Right cardiac atrium (tissue), 1 donor: ENCODE measurements around a stretch of chr21.

- PRO-cap = no peak
Observed at GRCh38 chr21:41633983-41634938, 126.3 kb upstream of the TMPRSS2 start.

DNA sequence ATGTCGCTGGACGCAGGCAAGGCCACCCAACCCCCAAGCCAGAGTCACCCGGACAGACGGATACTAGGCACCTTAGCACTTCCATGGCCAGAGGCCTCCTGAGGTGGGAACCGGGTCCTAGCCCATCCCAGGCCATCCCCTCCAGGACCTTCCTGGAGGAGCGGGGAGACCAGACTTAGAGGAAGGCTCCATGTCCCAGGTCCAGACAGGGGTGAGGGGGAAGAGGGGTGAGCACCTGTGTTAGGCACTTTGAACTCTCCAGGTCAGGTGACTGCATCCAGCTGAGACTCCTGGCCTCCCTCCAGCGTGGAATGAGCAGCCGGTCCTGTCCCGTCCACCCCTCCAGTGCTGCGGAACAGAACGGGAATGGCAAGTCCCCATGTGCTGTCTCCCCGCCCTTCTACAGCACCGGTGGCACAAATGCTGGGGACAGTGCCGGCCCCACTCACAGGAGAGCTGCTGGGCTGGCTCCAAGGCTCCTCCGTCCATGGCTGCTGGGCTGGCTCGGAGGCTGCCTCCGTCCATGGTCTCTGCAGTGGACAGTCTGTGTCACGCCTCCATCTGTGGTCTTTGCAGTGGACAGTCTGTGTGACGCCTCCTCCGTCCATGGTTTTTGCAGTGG is 53.0 kb downstream of the RIPK4 start:
- PRO-cap = no peak

DNA sequence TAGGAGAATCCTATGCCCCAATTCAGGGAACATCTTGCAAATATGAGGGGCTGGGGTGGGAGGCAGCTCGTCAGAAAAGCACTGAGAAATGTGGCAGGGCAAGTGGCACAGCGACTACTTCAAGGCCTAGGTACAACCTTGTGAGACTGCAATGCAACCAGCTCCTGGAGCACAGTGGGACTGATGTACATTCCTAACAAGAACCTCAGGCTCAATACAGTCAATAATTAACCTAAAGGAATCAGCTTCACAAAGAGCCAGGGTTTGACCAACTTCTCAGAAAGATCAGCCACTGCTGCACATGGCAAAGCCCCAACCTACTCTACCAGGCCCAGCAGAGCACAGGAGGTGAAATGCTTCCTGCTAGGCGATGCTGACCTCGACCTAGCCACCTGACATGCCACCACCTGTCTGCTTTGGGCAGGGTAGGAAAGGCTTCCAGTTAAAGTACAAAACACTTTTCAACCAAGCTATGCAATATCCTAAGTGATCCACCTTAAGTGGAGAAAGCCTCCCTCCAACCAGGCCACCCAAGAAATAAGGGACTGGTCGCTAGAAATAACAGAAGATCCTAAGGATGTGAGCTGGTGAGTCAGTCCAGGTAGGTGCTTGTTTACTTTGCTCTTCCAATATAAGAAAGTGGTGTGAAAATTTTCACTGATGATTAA is 2.2 kb downstream of the RIPK4 start:
- PRO-cap = no peak

GRCh38 chr21:41901138-41902042 is 22.2 kb upstream of the PRDM15 start:
- PRO-cap = no peak

DNA sequence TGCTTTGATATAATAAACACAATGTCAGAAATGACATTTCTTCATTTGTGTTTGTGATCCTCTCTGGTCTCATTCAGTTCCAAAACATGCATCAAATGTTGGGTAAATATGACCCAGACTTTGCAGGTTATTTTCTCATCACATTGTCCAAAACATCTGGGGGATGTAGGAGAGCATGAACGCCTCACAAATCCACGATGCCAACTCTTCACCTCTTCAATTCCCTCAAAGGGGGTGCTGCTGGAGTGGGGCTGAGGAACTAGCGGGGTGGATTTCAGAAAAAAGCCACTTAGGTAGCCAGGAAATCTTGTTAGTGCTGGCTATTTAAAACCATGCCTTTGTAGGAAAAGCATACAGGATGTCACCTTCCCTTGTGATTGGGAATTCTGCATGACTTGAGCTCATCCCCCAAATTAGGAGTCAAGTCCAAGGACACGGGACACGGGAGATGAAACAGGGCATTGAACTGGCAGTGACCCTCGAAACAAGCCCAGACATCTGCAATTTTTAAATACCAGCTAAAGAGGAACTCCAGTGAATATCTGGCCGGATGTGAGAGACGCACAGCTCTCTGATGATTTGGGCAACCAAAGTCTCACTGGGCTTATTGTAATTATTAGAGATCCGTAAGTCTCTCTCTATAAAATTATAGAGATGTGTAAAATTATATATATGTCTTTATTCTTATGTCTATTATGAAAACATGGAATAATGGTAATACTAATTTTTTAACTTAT is 32.9 kb downstream of the C2CD2 start:
- PRO-cap = no peak

- PRO-cap = no peak
Observed at GRCh38 chr21:41990902-41991689, 19.1 kb downstream of the ZBTB21 start.

DNA sequence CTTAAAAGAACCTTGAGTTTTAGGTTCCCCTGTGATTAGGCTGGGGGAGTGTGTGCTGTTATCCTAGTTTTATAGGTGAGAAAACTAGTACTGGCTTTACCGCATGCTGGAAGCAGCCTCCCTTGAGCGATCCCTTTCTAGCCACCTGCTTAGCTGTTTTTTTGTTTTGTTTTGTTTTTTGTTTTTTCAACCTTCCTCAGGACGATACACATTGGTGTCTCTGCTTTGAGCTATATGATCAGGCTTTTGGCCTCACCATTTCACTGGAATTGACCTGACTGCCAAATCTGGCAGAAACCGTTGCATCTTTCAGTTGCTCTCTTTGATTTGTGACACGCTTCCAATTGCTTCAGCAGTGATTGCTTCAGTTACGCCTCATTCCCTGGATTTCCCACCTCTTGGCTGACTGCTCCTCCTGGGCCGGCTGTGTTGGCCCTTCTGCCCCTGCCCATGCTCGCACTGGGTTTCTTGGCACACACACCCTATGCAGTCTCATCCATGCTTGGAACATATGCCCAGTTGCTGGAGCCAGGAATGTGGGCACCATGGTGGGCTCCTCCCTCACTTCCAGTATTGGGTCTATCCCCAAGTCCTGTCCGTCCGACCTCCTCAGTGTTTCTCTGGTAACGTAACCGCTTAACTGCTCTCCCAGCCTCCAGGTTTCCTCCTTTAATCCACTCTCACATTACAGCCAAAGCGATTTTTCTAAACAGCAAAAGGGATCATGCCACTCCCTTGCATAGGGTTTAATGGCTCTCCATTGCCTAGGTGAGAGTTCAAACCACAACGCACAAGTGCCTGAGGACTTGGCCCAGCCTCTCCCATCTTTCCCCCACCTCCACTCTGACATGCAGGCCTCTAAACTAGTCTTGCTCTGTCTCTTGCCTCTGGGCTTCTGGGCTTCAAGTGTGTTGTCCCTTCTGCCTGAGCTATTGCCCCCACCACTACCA is 2.2 kb upstream of the ZBTB21 start:
- PRO-cap = no peak

- PRO-cap = no peak
Observed at GRCh38 chr21:42021668-42022710, 11.8 kb upstream of the ZBTB21 start.

DNA sequence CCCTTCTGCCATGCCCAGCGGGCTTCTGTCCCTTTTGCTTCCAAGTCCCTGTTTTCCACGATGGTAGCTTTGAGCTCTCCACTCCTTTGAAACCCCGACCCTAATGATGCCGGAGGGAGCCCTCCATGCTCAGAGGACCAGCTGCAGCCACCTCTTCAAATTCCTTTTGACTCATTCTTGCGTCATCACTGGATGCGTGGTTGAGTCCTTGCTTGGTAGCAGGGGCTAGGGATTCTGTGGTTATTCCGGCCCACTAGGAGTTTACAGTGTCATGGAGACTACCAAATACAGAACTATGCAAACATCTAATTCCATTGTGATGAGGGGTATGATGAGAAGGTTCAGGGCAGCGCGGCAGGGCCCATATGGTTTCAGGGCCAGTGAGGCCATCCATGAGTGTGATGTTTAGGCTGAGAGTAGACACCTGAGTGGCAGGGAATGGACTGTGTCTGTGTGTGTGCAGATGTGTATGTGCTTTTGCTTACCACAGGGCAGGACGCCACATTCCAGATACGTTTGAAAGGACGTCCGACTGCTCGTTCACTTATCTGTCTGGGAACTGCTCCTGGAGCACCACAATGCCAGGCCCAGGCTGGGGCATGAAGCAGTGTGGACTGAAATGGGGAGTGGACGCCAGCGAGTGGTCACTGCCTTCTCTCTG is 30.4 kb upstream of the ZBTB21 start:
- PRO-cap = no peak

DNA sequence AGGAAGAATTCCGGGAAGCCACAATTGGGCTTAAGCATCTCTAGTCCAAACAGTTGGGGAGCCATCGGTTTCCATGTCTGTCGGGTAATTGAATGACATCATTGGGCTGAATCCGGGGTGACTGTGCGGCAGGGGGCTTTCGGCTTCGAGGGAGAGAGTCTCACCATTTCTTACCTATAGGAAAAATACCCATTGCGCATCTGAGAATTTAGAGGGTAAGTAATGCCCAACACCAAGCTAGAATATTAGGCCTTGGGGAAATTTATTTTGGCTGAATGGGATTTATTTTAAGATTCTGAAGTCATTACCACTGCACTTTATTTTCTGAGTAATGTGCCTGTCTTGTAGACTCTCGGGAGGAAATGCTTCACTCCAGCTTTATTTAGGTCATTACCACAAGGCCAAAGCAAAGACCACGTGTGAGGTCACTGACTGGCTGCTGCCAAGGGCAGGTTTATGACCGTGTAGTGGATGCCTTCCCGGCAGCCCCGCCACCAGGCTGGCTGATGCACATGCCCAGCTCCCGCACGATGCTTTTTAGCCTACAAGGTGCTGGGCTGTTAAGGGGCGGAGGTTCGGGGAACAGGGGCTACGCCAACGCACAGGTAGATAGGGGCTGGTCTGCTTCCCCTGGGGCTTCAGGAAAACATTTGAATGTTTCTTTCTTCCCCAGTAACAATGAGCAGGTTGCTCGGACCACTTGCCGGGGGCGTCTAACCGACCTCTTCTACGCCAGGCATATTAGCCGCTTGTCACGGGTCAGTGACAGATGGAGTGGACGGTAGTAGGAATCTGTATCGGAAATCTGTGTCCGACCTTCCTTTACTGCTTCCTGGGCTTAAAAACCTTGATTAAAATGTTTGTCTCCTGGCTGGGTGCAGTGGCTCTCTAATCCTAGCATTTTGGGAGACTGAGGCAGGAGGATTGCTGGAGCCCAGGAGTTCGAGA is 22.9 kb upstream of the UMODL1 start:
- PRO-cap = no peak

- PRO-cap = no peak
Observed at GRCh38 chr21:42108268-42109224, 37.4 kb downstream of the UMODL1 start.

DNA sequence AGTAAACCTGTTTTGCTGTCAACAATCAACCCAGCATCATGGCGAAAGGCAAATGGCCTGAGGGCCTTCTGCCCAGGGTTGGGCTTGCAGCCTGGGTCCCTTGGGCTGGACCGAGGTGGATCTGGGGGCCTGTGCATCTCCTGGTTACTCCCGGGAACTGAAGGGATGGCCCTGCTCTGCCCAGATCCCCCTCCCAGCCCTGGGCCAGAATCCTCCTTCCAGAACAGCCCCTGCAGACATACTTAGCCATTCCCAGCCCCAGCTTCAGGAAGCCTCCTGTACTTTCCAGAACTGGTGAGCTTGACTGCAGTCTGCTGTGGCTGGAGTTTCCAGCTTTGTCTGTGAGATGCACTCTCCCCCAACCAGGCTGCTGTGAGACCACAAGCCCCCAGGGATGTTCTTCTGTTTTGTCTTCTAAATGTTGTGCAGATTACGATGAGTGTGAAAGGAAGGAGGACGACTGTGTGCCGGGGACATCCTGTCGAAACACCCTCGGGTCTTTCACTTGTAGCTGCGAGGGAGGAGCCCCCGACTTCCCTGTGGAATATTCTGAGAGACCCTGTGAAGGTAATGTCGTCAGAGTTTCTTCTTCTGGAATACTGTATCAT is 49.6 kb downstream of the UMODL1 start:
- PRO-cap = no peak

DNA sequence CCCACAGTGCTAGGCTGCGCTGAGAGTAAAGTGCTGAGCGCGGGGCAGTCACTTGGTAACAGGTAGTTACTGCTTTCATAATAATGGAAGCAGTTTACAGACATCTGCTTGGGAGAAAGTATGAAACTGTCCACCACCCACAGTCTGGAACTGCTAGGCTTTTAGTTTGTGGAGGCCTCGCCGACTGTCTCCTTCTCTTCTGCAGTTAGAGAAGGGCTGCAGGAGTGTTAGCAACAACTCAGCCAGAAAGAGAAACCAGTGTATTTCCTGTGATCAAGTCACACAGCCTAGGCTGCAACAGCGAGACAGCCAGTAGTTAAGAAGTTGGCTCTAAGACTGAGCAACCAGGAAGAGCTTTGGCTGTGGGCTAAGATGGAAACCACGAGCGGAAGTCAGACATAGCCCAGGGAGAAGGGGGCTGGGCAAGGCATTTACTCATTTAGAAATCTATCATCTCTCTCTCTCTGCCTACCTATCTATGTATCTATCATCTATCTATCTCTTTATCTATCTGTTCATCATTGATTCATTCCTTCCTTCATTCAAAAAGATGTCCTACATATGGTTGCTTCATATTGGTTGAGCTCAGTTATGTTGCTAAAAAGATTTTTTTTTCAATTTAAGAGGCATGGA is 30.7 kb upstream of the ABCG1 start:
- PRO-cap = no peak

- PRO-cap = no peak
Observed at GRCh38 chr21:42245822-42246349, 26.9 kb downstream of the ABCG1 start.

DNA sequence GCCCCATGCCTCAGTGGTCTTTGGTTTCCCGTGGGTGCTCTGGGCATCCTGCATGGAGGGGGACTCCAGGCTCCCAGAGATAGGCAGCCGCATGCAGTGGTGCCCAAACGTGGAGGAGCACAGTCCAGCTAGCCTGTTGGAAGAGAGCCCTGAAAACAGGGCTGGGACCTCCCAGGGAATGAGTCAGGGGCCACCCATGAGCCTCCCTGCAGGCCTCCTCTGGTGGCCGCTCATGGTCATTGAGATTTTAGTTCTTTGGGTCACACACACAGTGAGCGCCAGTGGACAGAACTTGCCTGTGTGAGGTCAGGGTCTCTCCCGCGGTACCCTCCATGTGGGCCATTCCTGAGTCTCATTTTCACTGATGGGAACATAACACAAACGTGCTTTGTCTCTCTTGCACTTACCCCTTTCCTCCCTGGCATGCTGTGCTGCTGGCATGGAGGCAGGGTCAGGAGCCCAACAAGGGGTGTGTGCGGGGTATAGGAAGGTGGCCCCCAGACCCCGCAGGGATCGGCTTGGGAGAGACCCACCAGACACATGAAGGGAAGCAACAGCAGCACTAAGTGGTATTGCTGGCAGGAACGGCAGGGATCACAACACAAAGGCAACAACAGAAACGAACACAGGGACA is 31.6 kb downstream of the ABCG1 start:
- PRO-cap = no peak

DNA sequence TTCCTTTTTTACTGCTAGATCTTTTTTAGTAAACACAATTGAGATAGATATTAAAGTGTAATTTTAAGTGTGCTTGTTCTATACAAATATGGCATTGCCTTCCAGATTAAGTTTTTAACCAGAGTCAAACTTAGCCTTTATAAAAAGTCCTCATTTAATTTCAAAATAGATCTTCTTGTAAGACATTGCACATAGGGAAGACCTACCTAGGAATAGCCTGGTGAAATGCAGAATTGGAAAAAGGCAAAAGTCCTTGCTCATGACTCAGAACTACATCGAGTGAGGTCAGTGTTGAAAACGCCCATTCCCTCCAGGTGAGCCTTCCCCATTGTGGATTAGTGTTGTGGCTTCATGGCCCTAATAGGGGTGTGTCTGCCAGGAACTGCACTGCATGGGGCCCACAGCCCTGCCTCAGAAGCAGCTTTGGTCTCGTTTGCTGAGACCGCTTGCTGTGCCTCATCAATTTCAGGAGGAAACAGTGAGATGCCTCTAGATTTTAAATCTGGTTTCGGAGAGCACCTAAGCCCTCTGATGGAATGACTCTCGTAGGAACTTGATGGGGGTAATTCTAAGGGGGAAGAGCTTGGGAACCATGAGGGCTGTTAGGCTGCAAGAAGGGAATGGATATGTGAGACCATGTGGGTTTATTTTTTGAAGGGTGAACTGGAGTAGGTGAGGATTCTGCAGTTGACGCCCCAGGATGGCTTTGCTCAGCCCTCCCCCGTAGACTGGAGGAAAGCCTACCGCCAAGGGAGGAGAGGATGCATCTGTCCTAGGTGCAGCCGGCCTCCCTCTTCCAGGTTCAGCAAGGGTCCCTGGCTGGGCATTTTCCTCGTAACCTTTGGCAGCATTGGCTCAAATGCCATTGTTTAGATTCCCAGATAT is 16.9 kb downstream of the TFF3 start:
- PRO-cap = no peak

- PRO-cap = no peak
Observed at GRCh38 chr21:42332428-42333301, 17.5 kb upstream of the TFF3 start.

DNA sequence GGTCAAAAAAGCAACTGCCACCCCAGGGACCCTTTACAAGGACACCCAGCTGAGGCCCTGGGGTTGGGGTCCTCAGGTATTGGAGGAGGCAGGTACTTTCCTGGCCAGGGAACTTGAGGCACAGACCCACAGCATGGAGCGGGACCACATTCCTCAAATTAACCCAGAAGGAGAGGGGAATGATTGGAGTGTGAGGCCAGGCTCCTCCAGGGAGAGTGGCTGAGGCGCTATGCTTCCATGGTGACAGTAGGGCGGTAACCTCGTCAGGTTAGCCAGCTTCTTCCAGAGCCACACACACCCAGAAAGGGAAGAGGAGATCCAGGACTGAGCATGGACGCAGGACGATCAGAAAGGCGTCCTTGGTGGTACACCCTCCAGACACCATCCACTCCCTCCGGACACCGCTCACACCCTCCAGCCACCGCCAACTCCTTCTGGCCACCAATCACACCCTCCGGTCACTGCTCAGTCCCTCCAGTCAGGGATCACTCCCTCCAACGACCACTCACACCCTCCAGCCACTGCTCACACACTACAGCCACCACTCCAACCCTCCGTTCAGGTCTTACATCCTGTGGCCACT is 4.2 kb upstream of the TFF1 start:
- PRO-cap = no peak

- PRO-cap = no peak
Observed at GRCh38 chr21:42461715-42462409, 34.2 kb downstream of the RSPH1 start.

DNA sequence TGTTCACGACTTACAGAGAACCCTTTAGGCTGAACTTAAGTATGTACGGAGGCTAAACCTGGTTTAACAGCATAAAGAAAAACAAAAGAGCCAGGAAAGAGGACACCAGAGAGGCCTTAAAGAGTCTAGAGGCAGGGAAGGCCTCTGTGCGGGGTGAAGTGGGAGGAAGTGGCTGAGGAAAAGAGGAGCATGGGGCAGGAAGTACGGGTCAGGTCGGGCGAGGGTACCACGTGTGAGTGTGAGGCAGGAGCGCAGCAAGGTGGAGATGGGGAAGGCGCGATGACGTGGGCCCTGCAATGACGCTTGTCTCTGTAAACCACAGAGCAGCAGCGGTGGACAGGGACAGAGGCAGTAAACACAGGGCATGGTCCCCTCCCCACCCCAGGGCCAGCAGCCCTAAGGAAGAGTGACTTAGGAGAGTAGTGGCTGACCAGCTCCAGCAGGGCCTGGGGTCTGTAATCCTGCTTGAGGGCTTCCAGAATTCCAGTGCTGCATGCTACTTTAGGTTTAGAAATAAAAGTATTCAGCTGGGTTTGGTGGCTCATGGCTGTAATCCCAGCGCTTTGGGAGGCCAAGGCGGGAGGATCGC is 31.8 kb downstream of the RSPH1 start:
- PRO-cap = no peak